Parotid gland (tissue), 1 donor: ENCODE measurements around a stretch of chr16.

DNA sequence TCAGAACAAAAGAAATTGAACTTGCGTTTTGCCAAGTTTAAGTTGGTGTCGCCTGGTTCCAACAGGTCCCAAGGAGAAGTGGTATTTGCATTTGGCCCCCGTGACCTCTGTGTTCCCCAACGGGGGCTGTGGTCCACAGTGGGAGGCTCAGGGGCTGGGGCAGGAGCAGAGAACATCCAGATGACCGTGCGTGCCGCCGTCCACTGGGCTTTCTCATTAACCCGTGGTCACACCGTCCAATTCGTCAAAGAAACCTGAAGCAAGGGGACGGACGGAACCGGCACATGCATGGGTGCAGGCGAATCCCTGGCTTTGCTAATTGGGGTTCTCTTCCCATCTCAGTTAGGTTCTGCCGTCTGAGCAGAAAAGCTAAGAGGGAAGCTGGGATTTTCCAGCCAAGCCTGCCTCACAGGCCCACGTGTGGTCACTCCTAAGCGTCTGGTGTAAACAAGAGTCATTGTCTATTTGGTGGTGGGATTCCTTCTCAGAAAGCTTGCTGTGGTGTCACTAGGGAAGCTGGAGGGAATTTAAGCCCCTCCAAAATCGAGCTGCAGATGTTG lies 295.9 kb downstream of the IRF8 start:
- PRO-cap, result no peak

DNA sequence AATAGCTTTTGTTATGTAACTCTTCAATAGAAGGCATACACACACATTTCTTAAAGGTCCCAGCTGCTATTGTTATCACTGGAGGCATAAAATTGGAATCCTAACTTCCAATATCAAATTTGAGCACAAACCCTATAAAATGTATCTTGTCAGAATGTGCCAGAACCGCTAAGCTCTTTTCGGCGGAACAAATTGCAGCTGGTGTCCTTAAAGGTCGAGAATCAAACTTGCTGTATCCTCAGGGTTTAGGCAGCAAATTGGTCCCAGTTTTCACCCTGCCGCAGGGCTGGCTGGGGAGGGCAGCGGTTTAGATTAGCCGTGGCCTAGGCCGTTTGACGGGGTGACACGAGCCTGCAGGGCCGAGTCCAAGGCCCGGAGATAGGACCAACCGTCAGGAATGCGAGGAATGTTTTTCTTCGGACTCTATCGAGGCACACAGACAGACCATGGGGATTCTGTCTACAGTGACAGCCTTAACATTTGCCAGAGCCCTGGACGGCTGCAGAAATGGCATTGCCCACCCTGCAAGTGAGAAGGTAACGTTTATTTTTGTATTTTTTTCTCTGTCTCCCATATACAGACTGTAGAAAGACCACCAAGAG lies 297.0 kb downstream of the IRF8 start:
- PRO-cap, result no peak

DNA sequence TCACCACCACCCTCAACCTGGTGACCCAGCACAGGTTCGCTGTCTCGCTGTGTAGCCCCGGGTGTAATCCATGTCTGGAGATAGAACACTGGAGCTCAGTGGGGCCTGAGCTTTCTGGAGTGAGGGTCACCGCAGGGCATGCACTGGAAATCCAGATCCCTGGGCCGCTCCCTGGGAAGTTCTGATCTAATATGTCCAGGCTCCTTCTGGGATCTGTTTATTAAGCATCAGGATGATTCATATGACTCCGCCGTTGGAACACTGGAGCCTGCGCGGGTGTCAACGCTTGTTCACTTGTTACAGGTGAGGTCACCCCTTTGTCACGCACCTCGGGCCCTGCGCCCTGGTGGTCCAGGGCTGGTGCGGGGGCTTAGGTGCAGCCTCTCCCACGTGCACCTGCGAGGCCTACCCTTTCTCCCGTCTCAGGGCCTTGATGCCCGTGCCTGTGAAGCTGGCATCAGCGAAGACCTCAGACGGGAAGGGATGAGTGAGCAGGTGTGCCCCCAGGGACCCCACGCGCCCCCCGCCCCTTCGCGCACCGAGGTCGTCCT lies 224.2 kb upstream of the FOXF1 start:
- PRO-cap, result no peak

- PRO-cap, result no peak
These were observed 209.3 kb upstream of the FOXF1 start for GRCh38 chr16:86301147-86301377.

DNA sequence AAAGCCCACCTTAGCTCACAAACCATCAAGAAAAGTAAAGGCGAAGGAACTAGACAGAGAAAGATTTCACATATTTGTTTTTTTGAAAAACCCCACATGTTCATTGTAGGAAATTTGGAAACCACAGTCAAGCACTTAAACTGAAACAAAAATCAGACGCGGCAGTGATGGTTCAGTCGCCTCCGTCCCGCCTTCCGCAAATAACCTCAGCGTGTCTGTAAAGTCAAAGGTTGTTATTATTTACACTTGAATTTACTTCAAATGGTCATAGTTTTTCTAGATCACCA lies 144.5 kb upstream of the FOXF1 start:
- PRO-cap, result no peak

- PRO-cap, result no peak
These were observed 5.0 kb upstream of the FOXF1 start for GRCh38 chr16:86505096-86505993.

GRCh38 chr16:86512131-86512585 lies 1.8 kb downstream of the FOXF1 start:
- PRO-cap, result no peak

- PRO-cap, result no peak
These were observed 10.4 kb downstream of the FOXF1 start for GRCh38 chr16:86520590-86521296.

GRCh38 chr16:86530438-86531008 lies 20.2 kb downstream of the FOXF1 start:
- PRO-cap, result no peak

DNA sequence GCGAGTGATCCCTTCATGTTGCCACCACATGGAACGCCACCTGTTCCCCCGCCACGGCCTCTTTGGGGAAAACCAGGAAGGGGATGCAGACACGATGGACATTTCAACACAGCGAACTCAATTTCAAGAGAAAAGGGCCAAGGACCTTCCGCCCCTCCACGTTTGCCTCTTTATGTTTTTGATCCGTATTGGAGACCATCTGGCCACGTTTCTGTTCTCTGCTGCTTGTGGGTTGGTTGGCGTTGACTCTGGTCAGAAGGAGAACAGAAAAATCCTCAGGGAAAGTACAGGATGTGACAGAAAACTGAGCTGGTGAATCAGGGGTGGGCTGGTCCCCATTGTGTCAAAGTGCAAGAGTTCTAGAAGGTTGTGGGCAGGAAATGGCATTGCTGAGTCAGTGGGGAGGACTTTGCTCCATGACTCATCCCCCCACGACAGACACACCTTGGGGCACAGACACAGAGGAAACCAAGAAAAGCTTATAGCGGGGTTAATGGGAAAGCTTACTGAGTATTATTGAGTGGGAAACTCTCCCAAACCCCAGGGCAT lies 86.0 kb downstream of the FOXL1 start:
- PRO-cap, result no peak

- PRO-cap, result no peak
These were observed 283.2 kb downstream of the C16orf95 start for GRCh38 chr16:87033992-87034390.

DNA sequence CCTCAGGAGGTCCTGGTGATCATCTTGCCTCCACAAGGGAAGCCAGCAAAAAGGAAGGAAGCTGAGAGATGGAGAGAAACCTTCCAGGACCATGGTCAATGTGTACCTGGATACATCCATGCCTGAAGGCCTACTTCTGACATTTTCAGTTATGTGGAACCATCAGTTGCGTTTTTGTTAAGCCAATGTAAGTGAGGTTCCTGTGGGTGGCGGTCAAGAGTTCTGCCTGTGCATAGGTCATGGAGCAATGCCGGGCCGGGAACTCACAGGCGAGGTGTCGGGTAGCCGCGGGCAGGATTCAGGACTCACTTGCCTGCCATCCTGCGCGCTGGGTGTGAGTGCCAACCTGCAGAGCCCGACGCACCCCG lies 430 bp downstream of the C16orf95 start:
- PRO-cap, result no peak

DNA sequence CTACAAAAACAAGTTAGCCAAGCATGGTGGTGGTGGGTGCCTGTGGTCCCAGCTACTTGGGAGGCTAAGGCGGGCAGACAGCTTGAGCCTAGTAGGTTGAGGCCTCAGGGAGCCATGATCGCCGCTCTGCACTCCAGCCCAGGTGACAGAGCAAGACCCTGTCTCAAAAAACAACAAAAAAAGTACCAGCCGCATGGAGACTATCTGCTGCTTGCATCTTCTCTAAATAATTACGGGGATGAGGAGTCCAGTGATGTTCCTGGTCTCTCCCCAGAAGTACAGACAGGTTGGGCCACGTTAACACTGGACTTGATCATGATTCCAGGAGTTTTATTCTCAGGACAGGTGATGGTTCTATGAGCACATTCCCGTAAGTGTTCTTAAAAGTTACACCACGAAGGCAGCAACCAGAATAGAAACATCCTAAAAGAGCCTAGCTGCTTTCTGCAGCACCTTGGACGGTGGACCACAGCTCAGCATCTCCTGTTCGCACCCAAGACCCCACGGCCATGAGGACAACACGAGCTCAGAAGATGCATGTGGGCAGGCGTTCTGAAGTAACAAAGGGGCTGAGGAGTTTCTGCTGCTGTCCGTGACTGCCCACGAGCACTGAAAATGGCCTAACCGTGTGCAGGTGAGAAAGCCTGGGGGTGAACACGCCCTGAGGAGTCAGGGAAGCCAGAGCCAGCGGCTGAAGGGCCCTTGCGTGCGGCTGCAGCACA lies 10.5 kb upstream of the C16orf95 start:
- PRO-cap, result no peak

GRCh38 chr16:87407435-87408229 lies 15.5 kb downstream of the MAP1LC3B start:
- PRO-cap, result unidirectional peak, plus-strand start at chr16:87407762

DNA sequence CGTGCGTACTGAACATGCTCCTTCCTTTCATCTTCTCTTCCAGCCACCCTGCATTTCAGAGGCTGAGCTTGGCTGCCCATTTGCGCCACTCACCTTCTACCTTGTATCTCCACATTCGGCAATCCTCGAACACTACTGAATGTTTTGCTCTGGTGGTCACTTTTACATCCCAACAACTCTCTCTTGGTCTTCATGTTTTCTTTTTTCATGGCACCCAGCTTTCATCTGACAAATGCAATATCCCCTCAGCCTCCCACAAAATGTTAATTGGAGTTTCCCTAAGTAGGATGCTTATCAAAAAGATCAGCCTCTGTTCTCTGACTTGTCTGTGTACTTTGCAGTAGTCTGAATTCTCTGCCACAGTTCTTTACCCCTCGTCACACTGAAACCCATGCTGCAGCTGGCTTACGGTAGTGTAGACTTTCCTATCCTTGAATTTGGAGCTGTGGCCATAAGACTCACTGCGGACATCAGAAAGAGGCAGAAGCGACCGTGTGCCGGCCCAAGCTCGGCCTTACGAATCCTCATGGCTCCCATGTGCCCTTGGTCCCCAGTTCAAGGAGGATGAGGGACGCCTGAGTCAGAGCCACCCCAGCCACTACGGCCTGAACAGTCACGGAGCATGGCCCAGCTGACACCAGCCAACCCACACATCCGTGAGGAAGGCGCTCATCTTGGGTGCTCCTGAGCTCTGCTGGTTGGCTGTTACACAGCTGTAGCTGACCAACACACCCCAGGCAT lies 44.2 kb downstream of the ZCCHC14 start:
- PRO-cap, result no peak

GRCh38 chr16:87490090-87491024 lies 2.5 kb downstream of the ZCCHC14 start:
- PRO-cap, result no peak

DNA sequence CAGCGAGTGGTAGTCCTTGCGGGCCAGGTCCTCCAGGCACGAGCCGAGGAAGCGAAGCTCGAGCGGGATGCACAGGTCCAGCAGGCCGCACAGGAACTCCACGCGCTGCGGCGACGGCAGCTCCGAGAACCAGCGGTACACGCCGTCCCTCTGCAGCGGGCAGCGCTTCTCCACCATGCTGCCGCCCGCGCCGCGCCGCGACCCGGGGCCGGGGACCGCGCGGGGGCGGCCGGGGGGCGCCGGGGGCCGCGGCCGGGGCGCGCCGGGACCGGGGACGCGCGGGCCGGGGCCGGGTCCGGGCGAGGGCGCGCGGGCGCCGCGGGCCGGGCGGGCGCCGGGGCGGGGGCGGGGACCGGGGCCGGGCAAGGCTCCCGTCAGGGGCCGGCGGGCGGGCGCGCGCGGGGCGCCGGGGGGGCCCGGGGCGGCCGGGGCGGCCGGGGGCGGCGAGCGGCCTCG lies 734 bp downstream of the ZCCHC14 start:
- PRO-cap, result no peak

GRCh38 chr16:87536081-87536843 lies 43.4 kb upstream of the ZCCHC14 start:
- PRO-cap, result no peak

DNA sequence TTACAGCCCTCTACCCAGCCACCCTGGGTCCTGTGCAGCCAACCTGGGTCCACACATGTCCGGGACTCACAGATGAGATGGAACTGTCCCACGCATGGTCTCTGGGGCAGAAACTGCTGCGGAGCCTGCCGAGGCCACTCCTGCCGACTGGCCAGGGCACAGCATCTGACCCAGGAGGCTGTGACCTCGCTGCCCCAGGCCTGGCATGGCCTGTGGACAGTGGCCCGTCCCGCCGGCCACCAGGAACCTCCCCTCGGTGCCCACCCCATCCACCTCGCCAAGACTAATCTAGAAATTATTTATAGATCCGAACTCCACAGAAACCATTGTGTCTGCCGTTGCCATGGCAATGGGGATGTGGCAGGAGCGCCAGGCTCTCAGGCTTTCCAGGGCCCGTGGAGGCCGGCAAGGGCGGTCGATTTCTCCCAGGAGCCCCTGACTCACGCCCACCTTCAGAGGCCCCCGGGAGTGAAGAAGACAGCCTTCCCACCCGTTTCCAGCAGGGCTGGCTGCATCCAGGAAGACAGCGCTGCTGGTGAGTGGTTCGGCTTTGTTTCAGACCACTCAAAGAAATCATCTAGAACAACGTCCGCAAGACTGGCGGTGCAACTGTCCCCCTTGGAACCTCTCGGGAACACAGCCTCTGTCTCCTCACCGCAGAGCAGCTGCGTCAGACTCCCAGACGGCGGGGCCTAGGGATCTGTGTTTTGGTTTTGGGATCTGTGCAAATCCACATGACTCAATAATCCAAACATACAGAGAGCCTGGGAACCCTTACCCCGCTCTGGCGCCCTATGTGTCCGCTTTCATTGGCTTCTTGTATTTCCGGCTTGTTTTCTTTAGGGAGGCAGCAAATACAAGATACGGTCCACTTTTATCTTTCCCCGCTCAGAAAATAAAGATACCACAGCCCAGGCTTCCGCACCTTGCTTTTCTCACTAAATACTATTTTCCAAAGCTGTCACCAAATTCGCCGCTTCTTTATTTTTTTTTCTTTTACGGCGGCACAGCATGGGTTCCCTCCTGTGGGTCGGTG lies 48.5 kb upstream of the ZCCHC14 start:
- PRO-cap, result no peak

DNA sequence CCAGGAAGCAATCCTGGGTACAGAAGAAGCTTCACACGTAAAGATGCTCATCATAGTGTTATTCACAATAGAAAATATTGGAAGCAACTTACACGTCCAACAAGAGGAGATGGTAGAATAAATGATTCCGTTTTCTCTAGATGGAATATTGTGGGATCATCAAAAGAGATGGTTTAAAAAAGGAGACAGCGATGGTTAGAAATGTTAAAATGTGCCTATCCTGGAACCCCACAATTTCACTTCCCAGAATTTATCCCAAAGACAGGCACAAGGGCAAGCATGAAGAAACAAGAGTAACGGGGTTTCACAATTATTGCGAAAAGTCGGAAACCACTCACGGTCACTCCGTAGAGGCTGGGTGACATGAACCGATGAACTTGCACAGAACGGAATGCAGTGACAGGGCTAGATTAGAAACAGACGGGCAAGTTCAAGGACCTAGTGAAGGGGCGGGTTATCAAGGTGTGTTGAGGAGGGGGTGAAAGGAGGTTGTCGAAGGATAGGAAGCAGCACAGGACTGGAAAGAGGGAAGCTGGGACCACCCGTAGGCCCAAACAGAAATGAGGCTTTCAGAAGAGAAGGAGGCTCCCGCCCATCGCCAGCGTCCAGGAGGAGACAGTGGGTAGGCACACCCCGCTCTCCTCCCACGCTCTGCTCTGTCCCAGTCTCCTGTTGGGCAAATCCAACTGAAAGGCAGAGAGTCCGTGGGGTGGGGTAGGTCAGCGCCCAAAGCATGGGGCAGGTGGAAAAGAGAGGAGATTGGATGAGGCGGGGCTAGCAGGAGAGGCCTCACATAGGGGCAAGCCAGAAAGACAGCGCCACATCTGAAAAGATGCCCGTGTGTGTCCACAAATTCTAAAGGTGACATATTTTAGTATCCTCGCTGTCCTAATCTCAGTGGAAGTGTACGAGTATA lies 47.5 kb upstream of the JPH3 start:
- PRO-cap, result no peak